Measurements from ENCODE around the genes AMZ1 and GNA12.

GRCh38 chr7:2540859-2541133 lies 14.5 kb downstream of the BRAT1 start:
- RRBS, result no CpG with 5 or more reads among the region's 10 CpGs

- RRBS, result 92% methylated on average over 3 of the region's 41 CpGs
These were observed 12.7 kb downstream of the BRAT1 start for GRCh38 chr7:2542254-2543433.

- RRBS, result no CpG with 5 or more reads among the region's 28 CpGs
These were observed 9.3 kb downstream of the BRAT1 start for GRCh38 chr7:2545726-2546638.

DNA sequence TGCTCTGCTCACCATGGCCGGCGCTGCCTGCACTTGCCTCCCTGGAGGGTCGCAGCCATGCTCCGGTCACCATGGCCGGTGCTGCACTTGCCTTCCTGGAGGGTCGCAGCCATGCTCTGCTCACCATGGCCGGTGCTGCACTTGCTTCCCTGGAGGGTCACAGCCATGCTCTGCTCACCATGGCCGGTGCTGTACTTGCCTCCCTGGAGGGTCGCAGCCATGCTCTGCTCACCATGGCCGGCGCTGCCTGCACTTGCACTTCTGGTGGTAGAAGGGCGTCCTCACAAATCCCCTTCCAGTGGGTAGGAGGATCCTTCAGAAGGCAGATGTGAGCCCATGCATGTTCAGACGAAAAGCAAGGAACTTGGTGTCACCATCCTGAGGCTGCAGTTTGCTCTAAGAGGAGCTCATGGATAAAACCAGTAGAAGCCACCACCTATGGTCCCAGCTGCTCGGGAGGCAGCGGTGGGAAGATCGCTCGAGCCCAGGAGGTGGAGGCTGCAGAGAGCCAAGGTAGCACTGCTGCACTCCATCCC lies 36.0 kb upstream of the TTYH3 start:
- RRBS, result 67% methylated on average over 4 of the region's 17 CpGs

GRCh38 chr7:2613187-2614177 lies 18.3 kb upstream of the TTYH3 start:
- RRBS, result no CpG with 5 or more reads among the region's 28 CpGs

DNA sequence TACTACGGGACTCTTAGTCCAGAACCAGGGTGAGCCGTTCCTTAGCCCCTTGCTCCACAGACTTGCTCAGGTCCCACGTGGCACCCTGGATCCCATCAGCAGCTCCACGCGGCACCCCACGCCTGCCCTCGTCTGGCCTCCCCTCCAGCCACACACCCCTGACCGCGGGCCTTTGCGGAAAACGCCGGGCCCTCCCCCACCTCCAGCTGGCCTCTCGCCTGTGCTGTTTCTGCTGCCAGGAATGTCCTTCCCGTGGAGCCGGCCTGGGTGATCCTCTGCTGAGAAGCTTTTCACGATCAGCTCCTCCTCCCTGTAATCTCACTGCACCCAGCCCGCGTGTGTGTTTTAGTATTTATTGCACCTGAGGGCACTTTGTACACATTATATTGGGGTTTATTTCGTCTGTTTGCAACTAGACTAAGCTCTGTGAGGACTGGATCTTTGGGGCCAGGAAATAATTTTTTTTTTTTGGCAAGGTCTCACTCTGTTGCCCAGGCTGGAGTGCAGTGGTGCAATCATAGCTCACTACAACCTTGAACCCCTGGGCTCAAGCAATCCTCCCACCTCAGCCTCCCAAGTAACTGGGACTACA lies 10.6 kb upstream of the TTYH3 start:
- RRBS, result 13% methylated on average over 4 of the region's 19 CpGs

- RRBS, result no CpG with 5 or more reads among the region's 12 CpGs
These were observed 9.6 kb upstream of the TTYH3 start for GRCh38 chr7:2621980-2622768.

GRCh38 chr7:2638854-2639823 lies 7.4 kb downstream of the TTYH3 start:
- RRBS, result 92% methylated on average over 6 of the region's 35 CpGs

DNA sequence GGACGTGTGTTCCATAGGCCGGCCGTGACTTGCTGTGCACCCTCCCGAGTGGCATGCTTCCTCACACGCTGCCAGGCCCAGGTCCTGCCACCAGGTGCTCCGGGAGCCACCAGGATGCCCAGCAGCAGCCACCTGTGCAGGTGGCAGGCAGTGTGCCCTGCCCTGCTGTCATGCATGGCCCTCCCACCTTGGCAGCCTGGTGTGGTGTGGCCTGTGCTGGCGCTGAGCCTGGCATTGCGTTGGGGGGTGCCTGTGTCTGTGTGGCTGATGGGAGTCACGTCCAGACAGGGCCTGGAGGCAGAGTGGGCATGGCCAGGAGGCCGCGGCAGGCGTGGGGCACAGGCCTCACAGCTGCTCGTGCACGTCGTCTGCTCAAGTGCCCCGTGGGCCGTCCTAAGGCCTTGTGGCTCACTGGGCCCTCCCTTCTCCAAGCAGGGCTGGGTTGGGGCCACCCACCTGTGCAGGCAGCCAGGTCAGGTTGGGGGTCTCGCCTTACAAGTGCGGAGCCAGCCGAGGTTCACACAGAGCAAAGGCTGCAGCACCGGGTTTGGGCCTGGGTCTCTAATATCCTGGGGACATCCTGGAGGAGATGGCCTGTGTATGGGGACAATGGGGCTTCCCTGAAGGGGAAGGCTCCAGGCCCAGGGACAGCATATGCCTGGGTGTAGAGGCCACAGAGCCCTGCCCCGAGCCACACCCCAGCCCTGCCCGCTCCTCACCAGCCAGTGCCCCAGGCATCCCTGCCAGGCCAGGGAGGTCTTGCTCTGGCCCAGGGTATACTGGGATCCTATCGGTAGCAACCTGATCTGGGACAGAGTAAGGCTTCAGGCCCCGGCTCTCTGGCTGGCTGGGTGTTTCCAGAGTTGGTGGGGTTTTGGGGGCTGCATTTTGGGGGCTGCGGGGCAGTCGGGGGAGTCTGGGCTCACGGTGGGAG lies 8.9 kb downstream of the TTYH3 start:
- RRBS, result 40% methylated on average over 5 of the region's 28 CpGs

GRCh38 chr7:2646400-2646696 lies 14.6 kb downstream of the TTYH3 start:
- RRBS, result 83% methylated on average over 5 of the region's 9 CpGs

DNA sequence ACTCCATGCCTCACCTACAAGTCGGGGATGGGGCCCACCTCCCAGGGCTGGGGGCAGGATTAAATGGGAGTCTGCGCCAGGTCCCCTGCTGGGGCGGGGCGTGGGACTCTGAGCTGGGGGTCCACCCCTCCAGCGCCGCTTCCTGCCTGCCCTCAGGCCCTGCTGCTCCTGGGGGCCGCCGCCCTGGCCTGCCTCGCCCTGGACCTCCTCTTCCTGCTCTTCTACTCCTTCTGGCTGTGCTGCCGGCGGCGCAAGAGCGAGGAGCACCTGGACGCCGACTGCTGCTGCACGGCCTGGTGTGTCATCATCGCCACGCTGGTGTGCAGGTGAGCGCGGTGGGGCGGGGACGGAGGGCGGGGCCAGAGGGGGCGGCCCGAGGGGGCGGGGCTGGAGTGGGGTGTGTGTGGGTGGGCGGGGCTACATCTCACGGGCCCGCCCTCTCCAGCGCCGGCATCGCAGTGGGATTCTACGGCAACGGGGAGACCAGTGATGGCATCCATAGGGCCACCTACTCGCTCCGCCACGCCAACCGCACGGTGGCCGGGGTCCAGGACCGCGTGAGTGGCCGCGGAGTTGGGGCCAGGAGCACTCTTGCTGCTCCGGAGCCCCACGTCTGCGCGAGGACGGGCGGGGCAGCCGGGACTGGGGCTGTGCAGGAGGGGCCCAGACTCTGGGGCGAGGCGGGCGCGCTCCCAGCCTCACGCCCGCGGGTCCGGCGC lies 15.1 kb downstream of the TTYH3 start:
- RRBS, result 92% methylated on average over 23 of the region's 60 CpGs

- RRBS, result 14% methylated on average over 2 of the region's 14 CpGs
These were observed 21.5 kb upstream of the AMZ1 start for GRCh38 chr7:2666406-2666922.

DNA sequence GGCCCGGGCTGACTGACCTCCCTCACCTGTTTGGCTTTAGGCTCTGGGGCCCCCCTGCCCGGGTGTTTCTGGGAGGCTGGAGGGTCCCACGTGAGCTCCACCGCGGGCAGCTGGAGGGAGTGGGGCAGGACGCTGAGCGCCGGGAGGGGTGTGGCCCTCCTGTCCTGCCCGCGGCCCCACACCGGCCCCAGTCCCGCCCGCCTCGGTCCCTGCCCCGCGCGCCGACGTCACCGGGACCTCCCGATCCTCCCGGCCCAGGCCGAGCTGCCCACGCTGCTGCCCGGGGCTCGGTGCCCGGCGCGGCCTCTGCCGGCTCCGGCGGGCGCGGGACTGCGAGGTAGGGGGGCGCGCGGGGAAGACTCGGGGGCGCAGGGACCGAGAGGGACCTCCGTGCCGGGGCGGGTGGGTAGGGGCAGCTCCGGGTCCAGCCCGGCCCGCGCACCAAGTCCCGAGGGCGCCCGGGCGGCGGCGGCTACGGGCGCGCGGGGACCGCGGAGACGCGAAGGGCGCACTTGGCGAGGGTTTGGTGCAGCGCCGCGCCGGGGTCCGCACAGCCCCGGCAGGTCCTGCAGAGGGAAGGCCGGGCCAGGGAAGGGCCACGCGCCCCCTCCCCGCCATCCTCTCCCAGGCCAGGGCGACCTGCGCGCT lies at the start of gene AMZ1:
AMZ1 (plus strand) TSS at position 243 of the 648 bp plus-strand sequence.
- RRBS, result 2% methylated on average over 47 of the region's 77 CpGs

GRCh38 chr7:2787245-2787957 lies 56.7 kb downstream of the GNA12 start:
- RRBS, result no CpG with 5 or more reads among the region's 25 CpGs

- RRBS, result no CpG with 5 or more reads among the region's 11 CpGs
These were observed 22.1 kb downstream of the GNA12 start for GRCh38 chr7:2821870-2822555.

- RRBS, result under 1% methylated on average over 59 of the region's 134 CpGs
These were observed at the start of gene GNA12 for GRCh38 chr7:2843787-2844839. TSS of gene GNA12 (minus strand) at chr7:2844308.

DNA sequence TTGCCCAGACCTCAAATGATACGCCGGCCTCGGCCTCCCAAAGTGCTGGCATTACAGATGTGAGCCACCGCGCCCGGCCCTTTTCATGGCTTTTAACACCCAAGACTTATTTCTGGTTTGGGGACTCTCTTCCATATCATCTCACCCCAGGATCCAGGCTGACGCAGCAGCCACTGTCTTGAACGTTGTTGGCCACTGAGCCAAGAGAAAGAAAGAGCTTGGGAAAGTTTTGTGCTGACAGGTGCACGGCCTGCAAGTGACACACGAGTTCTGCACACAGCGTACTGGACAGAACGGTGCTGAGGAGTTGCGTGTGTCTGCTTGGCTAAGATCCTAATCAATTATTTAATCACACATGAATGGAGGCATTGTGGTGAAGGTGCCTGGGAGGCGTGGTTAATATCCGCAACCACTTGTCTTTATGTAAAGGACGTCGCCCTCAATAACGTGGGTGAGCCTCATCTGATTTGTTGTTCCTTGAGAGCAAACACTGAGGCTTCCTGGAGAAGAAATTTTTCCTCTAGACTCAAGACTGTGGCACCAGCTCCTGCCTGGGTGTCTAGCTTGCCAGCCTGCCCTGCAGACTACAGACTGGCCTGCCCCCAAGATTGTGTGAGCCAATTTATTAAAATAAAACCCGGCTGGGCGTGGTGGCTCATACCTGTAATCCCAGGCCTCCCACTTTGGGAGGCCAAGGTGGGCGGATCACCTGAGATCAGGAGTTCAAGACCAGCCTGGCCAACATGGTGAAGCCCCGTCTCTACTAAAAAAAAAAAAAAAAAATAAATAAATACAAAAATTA lies 16.6 kb upstream of the GNA12 start:
- RRBS, result no CpG with 5 or more reads among the region's 22 CpGs

DNA sequence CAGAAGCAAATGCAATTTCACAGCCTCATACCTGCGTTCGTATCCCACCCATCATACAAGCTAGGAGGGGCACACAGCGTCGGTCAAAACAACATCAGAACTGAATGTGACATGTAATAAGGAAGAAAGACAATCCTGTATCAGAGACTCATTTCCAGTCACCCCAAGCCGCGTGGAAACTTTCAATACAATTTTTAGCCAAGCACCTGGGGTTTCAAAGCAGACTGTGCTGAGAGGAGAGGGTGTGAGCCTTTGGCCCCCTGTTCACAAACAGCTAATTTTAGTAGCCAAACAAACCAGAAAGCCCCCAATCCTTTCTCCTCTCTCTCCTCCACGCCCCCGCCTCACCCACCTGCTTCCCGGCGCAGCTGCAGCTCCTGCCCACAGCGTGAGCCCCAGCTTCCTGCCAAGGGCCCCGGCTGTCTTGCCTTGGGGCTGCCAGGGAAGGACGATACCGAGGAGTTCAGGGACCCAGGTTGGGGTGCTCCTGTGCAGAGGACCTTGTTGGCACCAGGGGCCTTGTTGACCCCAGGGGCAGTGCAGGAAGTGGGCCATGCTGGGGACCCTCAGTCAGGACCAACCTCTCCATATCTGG lies 50.5 kb upstream of the GNA12 start:
- RRBS, result 48% methylated on average over 4 of the region's 14 CpGs

GRCh38 chr7:3042892-3043513 lies 664 bp downstream of the CARD11 start:
- RRBS, result no CpG with 5 or more reads among the region's 17 CpGs

DNA sequence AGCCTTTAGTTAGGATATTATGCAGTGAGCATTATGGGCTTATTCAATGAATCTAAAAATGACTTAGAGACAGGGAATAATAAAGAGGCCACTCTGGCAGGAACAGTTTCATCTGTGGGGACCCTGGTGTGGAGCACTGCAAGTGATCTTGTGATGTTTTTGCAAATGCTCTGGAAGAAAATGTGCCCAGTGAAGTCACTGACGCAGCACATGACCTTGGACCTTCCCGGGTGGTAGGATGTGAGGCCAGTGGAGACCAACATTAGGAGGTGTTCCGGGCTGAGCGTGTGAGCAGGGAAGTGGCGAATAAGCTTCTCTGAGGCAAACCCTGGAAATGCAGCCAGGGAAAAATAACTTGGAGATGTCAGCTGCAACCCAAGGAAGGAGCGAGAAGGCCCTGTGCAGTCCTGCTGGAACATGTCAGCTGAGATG lies 18.7 kb upstream of the SDK1 start:
- RRBS, result no CpG with 5 or more reads among the region's 6 CpGs

Measured in renal cortical epithelial cell (primary cell).